Skeletal muscle tissue (tissue), 7 donors: Measurements from ENCODE around the genes GAPDHS, ZBTB32, PRODH2, APLP1 and ZFP82.

GRCh38 chr19:35513953-35514642 lies 649 bp upstream of the DMKN start:
- PRO-cap, 3 experiments, result no peak in any of the 3 experiments
- RAMPAGE, long total RNA, result no peak
- RRBS, 2 experiments, result 5% methylated on average over 5 of the region's 26 CpGs

DNA sequence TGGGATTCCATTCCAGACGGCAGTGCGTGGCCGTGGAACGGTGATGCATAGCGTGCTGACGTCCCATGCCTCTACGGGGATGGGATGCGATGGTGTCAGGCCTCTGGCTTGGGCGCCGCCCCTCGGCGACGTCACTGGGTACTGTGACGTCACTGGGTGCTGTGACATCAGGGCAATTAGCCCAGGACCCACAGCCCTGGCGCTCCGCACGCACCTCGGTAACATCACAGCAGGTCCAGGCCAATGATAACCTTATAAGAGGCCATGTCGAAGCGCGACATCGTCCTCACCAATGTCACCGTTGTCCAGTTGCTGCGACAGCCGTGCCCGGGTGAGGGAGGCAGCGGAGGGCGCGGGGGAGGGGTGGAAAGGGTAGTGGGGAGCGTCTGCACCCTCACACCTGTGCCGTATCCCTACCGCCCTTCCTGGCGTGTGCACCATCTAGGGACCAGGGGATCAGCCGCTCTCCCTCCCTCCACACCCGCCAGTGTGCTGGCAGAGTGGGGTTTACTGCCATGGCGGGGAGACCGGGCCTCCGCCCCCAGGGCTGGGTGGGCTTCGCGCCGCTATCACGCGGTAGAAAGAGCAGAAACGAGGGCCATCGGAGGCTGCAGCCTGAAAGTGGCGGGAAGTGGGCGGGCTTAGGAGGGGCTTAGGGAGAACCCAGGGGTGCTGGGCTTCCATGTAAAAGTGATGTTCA lies at the start of gene GAPDHS:
Gene GAPDHS, plus strand, starts transcription at position 193 of the 700 bp plus-strand sequence.
- PRO-cap, 3 experiments, result no peak in any of the 3 experiments
- RAMPAGE, long total RNA, result no peak
- RRBS, 2 experiments, result no CpG with 5 or more reads among the region's 47 CpGs

GRCh38 chr19:35551659-35551870 lies 6.1 kb downstream of the TMEM147 start:
- PRO-cap, 3 experiments, result no peak in any of the 3 experiments
- RAMPAGE, long total RNA, result no peak
- RRBS, 2 experiments, result no CpG with 5 or more reads among the region's 4 CpGs

DNA sequence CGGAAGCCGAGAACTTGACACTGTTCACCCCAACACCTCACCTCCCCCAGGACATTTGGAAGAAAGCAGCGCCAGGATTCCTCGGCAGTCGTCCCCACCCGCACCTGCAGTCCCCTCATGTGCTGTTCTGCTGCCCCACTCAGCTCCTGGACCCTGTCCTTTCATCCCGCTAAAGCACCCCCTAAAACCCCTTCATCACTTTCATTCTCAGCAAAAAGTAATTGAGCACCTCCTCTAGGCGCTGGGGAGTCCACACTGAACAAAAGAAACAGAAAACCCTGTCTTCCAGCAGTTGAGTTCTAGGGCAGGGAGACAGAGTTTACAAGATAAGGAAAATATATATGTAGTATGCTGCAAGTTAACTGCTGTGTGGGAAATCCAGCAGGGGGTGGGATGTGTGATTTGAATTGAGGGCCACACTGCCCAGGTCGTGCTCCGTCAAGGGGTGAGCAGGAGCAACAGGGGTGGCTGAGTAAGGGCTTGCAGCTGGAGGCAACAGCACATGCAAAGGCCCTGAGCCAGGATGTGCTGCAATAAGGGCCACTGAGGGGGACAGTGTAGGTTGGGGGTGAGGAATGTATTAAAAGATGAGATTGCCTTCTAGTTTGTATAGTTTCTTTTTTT lies 5.7 kb upstream of the RBM42 start:
- PRO-cap, 3 experiments, result no peak in any of the 3 experiments
- RAMPAGE, long total RNA, result no peak
- RRBS, 2 experiments, result no CpG with 5 or more reads among the region's 10 CpGs

DNA sequence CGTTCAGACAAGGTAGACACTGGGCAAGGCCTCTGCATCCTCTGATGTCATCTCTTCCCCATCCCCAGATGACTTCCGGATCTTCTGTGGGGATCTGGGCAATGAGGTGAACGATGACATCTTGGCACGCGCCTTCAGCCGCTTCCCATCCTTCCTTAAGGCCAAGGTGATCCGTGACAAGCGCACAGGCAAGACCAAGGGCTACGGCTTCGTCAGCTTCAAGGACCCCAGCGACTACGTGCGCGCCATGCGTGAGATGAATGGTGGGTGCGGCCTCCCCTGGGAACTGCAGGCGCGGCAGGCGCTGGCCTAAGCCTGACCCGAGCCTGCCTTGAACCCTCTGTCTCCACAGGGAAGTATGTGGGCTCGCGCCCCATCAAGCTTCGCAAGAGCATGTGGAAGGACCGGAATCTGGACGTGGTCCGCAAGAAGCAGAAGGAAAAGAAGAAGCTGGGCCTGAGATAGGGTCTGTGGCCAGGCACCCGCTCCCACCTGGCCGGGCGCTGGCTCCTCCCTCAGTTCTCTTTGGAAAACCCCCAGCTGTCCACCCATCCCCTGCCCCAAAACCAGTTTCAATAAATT lies 4.4 kb upstream of the ETV2 start:
- PRO-cap, 3 experiments, result no peak in any of the 3 experiments
- RAMPAGE, long total RNA, result no peak
- RRBS, 2 experiments, result 89 to 97% methylated on average over 3 to 5 of the region's 29 CpGs

- PRO-cap, 3 experiments, result no peak in any of the 3 experiments
- RAMPAGE, long total RNA, result no peak
- RRBS, 2 experiments, result 40% methylated on average over 1 of the region's 21 CpGs; no CpG with 5 or more reads in 1 of the 2 experiments
Observed at GRCh38 chr19:35704385-35704790, at the start of gene ZBTB32. Gene ZBTB32 (plus strand): TSS chr19:35704558.

- PRO-cap, 3 experiments, result no peak in any of the 3 experiments
- RAMPAGE, long total RNA, result no peak
- RRBS, 2 experiments, result 65 to 72% methylated on average over 5 of the region's 15 CpGs
Observed at GRCh38 chr19:35731784-35732263, 10.4 kb downstream of the IGFLR1 start.

- PRO-cap, 3 experiments, result no peak in any of the 3 experiments
- RAMPAGE, long total RNA, result no peak
- RRBS, 2 experiments, result 72 to 78% methylated on average over 26 of the region's 66 CpGs
Observed at GRCh38 chr19:35784274-35785526, 9.3 kb downstream of the ARHGAP33 start.

- PRO-cap, 3 experiments, result no peak in any of the 3 experiments
- RAMPAGE, long total RNA, result no peak
- RRBS, 2 experiments, result no CpG with 5 or more reads among the region's 22 CpGs
Observed at GRCh38 chr19:35797794-35798251, 14.8 kb downstream of the PRODH2 start.

DNA sequence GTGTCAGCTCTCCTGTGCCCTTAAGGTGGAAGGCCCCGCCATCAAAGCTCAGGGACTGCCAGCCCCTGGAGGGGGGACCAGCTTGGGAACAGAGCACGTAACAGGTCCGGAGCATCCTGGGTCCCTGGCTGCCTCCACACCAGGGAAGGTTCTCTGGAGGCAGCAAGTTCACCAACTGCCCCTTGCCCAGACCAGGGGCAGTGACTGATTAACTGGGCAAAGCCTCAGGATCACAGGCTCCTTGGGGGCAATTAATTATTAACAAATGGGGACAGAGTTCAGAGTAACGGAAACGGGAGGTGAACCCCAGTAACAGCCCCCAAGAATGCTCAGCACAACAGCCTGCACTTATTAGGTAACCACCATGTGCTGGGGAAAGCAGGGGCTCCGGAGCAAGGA lies at the start of gene PRODH2:
Gene PRODH2, minus strand, starts transcription at position 155 of the 399 bp plus-strand sequence.
- PRO-cap, 3 experiments, result no peak in any of the 3 experiments
- RAMPAGE, long total RNA, result no peak
- RRBS, 2 experiments, result 50 to 70% methylated on average over 2 of the region's 6 CpGs

DNA sequence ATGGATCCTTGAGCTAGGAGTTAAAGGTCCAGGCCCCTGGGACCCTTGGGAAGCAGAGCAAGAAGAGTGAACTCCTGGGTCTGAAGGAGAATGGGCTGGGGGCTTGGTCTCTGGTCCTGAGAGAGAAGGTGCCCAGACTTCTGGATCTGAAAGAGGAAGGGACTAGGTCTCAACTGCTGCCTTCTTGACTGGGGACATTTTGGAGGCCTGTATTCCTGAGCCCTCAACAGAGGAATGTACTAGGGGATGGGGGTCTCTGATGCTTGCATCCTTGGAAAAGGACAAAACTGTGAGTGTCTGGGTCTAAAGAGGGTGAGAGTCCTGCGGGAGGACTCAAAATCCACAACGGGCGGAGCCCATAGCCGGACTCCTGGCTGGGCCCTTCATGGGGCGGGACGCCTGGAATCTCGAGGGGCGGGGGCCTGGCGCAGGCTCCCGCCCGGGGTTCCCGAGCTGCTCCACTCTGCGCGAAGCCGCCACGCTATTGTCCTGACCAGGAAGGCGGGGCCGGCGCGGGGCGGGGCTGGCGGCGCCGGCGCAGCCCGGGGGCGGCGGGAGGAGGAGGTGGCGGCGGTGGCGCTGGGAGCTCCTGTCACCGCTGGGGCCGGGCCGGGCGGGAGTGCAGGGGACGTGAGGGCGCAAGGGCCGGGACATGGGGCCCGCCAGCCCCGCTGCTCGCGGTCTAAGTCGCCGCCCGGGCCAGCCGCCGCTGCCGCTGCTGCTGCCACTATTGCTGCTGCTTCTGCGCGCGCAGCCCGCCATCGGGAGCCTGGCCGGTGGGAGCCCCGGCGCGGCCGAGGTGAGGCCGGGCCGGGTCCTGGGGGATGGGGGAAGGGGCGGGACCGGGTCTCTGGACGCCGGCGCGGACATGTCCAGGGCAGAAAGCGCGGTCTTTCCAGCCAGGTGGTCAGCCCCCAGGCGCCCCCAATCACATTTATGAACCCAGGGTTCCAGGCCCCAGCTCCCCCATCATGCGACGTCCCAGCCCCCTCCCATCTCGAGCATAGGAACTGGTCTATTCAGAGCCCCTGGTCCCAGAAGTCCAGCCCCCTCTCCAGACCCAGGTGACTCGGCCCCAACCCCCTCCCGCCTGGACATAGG lies at the start of gene APLP1:
Gene APLP1, plus strand, starts transcription at position 590 of the 1,101 bp plus-strand sequence.
- PRO-cap, 3 experiments, result no peak in any of the 3 experiments
- RAMPAGE, long total RNA, result no peak
- RRBS, 2 experiments, result 2% methylated on average over 43 of the region's 74 CpGs

GRCh38 chr19:36053578-36053773 lies 609 bp downstream of the THAP8 start:
- PRO-cap, 3 experiments, result no peak in any of the 3 experiments
- RAMPAGE, long total RNA, result no peak
- RRBS, 2 experiments, result no CpG with 5 or more reads among the region's 3 CpGs

DNA sequence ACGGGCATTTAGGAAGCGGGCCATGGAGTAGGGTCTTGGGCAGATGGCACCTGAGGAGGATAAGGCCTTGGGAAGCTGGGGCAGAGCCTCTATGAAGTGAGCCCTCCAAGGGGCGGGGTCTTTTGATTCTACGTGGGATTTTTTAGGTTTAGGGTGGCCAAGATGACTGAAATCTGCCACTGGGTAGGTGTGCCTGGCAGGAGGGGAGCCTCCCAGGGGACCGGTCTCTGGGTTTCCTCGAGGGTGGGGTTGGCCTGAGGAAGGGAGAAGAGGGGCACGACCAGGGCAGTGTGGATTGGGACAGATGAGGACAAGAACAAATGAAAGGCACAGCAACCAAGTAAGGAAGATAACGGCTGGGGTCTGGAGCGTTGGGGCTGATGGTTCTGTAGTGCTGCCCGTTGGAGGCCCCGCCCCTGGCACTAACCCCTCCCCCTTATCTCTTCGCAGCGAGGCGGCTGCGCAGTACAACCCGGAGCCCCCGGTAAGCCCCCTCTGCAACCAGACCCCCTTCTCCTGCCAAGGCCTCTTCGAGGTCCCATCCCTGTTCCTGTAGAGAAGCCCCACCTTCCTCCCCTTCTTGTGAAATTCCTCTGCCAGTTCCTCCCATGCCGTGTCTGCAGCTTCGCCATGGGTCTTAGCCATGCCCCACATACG lies 2.1 kb downstream of the CAPNS1 start:
- PRO-cap, 3 experiments, result no peak in any of the 3 experiments
- RAMPAGE, long total RNA, result no peak
- RRBS, 2 experiments, result no CpG with 5 or more reads among the region's 21 CpGs

DNA sequence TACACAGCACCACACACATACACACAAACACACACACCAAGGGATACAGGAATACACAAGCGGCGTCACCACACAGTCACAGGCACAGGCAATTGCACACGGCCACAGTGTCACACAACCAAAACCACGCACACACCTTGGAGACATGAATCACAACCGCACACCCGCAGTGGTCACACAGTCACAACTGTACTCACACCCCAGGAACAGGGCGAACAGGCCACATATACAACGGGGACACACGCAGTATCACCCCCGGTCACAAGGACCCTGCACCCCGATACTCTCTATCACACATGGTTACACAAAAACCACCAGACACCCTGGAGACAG lies 366 bp downstream of the ZNF565 start:
- PRO-cap, 3 experiments, result no peak in any of the 3 experiments
- RAMPAGE, long total RNA, result no peak
- RRBS, 2 experiments, result no CpG with 5 or more reads among the region's 11 CpGs

DNA sequence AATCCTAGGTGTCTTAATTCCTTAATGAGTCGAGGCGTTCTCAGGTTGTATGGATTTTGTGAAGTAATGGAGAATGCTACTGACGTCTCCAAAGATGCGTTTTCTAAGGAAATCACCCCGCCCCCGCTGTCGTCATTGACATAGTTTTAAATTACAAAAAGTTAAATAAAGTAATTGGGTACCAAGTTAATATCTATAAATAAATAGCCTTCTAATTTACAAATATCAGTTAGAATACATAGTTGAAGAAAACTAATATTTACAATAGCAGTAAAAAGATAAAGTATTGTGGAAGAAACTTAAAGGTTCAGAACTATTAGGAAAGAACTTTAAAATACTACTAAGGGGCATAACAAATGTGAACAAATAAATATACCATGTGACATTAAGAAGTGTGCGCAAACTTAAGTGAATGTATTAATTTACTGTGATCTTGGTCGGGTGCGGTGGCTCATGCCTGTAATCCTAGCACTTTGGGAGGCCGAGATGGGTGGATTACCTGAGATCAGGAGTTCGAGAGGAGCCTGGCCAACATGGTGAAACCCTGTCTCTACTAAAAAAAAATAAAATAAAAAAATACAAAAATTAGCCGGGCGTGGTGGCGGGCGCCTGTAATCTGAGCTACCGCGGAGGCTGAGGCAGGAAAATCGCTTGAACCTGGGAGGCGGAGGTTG lies 1.2 kb downstream of the ZNF146 start:
- PRO-cap, 3 experiments, result no peak in any of the 3 experiments
- RAMPAGE, long total RNA, result no peak
- RRBS, 2 experiments, result no CpG with 5 or more reads among the region's 20 CpGs

DNA sequence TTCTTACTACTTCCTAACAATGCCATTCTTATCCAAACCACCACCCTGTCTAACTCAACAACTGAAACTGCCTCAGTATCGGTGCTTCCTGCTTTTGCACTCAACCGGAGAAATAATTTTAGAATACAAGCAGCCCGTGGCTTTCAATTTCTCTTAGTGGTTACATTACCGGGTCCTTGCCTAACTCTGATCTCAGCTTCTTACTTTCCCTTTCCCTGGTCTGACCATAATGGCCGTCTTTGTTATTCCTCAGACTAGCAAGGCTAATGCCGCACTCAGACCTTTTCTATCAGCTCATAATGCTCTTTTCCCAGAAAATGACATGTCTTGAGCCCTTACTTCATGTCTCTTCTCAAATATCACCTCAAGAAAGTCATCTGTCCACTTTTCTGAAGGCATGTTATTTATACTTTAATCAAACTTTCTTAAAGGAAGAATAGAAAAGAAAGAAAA lies 16.9 kb downstream of the ZFP82 start:
- PRO-cap, 3 experiments, result no peak in any of the 3 experiments
- RAMPAGE, long total RNA, result no peak
- RRBS, 2 experiments, result 91 to 100% methylated on average over 2 to 3 of the region's 6 CpGs

- PRO-cap, 3 experiments, result peak in 3 of 3 experiments; most common plus-strand start chr19:36418678 (in 1); most common minus-strand start chr19:36418644 (in 3)
- RAMPAGE, long total RNA, result no peak
- RRBS, 2 experiments, result 2% methylated on average over 44 to 45 of the region's 88 CpGs
Observed at GRCh38 chr19:36417980-36419157, at the start of gene ZFP82. Gene ZFP82 (minus strand): TSS chr19:36418644.

- PRO-cap, 3 experiments, result no peak in any of the 3 experiments
- RAMPAGE, long total RNA, result no peak
- RRBS, 2 experiments, result 7 to 18% methylated on average over 6 to 10 of the region's 90 CpGs
Observed at GRCh38 chr19:36420882-36422127, 2.9 kb upstream of the ZFP82 start.

- PRO-cap, 3 experiments, result no peak in any of the 3 experiments
- RAMPAGE, long total RNA, result no peak
- RRBS, 2 experiments, result no CpG with 5 or more reads among the region's 3 CpGs
Observed at GRCh38 chr19:36423778-36424205, 5.3 kb upstream of the ZFP82 start.

DNA sequence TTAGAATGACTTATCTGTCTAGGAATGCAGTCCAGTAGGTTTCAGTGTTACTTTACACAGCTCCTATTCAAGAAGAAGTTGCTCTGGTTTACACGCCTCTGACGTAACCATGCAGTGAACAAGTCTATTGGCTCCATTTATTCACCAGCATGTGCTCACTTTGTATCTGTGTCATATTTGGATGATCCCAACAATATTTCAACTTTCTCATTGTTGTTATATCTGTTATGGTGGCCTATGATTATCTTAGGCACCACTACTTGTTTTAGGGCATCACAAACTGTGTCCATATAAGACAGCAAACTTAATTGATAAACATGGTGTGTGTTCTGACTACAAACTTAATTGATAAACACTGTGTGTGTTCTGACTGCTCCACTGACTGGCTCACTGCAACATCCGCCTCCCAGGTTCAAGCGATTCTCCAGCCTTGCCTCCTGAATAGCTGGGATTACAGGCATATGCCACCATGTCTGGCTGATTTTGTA lies 26.5 kb downstream of the ZNF850 start:
- PRO-cap, 3 experiments, result no peak in any of the 3 experiments
- RAMPAGE, long total RNA, result no peak
- RRBS, 2 experiments, result no CpG with 5 or more reads among the region's 4 CpGs